LUHMES (cell line): ENCODE measurements around a stretch of chr17.

DNA sequence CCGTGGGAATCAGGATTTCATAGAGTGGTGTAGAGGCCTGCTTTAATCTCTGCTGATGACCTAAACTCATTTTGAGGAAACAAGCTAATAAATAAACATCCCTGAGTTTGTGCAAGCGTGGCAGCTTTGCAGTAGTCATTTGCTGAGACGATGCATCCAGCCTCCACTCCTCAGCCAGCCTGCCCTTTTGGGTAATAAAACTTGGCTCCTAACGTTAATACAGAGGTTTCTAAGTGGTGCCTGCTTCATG is 1.3 kb downstream of the DGKE start:
- PRO-cap = no peak

DNA sequence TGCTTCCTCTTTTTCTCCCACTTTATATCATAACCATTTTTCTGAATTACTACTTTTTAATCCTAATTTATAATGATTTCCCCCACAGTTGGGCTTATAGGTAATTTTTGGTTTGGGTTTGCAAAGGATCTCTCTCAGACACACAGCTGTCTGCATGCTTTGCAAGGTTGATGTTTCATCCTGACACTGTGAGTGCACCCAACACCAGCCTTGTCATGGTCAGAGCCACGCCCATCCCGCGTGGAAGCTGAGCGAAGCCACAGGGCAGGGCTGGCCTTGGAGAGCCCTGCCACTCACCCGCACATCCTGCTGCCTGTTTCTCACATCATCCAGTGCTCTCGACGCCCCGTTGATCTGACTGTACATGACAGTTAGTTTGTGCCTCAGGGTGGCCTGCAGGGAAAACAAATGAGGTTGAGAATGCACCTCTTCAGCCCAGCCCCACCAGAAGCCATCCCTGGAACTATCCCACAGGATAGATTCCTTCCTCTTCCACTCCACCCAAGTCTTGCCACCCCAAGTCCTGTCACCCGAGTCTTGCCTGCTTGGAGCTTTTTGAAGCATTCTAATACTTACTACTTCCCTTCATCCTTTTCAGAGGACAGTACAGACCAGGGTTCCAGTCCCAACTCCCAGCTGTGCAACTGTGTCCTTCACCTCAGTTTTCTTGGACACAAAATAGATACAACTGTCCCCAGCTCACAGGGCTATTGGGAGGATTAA is 5.5 kb downstream of the TRIM25 start:
- PRO-cap = no peak

DNA sequence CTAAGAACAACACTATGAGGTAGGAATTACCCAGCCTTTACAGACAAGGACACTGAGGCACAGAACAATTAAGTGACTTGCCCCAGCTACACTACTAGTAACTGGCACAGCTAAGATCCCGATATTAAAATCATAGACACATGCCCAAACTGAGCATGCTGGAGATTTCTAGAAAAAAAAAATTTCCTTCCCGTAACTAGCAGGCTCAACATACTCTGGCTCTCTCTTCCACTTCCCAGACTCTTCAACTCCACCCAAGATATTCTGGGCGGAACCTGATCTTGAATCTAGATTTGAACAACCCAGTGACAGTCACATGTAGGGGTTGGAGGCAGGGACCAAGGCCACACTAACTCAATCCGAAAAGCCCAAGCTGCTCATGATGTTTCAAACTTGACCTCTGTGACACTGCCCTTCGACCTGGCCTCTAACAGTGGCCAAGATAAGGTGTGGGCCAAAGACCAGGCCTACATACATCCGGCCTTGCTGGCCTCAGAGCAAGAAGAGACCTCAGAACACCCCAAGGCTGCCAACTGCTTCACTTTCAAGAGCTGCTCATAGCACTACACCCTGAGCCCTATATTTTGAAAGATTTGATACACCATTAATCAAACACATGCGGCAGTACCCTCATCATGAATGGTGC is 3.7 kb downstream of the TRIM25 start:
- PRO-cap = no peak

GRCh38 chr17:57045795-57046724 is 39.0 kb upstream of the AKAP1 start:
- PRO-cap = unidirectional peak, plus-strand start at chr17:57046044

DNA sequence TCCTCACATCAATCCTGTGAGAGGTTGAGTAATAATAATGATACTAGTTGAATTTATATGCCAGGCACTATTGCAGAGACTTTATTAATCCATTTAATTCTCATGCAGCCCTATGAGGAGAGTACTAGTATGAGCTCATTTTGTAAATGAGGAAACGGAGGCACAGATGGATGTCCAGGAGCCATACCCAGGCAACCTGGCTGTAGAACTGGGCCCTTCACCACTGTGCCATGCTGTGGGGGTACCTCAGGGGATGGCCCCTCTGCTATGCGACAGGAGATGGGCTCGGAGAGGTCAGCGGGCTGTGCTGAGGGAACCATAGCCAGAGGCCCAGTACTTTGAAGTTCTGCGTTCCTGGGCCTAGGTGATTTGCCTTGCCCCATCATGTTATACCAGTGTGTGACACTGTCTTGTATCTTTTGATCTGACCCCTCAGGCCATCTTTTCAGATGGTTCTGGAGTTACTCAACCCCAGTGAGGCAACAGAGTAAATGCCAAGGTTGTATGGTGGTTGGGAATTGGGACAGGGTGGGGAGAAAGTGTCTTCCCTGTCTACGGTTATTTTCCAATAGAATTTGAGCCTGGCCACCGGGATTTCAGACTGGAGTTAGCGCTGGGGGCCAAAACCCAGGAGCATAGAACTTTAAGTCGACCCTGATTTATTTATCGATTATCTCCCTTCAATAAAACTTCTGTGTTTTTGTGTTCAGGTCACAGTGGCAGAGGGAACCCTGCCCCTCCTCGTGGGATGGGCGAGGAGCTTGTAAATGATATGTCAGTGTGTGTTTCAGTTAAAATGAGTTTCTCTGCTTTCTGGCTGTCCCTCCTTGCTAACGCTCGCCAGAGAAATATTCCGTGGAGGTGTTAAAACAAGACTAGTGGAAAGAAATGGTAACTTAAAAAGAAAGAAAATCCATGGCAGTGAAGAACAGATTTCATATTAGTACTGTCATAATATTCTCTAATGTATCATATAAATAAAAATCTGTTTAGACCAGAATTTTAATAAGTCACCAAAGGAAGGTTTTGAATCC is 8.5 kb downstream of the MSI2 start:
- PRO-cap = no peak

DNA sequence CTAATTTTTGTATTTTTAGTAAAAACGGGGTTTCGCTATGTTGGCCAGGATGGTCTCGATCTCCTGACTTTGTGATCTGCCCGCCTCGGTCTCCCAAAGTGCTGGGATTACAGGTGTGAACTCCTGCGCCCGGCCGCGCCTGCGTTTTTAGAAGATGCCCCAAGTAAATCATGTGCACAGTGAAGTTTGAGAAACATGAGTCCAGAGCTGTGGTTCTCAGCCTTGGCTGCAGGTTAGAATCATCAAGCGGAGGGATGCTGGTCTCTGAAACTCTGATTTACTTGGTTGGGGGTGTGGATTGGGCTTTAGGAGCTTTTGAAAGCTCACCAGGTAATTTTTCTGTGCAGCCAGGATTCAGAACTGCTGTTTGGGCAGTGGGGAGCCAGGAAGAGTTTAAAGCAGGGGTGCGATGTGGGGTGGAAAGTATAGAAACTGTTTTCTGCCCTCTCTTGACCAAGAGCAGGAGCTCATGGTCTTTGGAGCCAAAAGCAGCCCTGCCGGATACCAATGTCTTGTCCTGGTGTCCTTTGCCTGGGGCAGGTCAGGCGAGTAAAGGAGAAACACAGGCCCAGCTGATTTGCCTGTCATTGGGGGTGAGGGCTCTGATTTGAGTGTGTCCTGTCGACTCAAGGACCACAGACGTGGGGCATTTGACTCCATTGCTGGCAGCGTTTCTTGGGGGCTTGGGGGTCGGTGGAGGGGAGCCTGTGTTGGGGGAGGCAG is 58.6 kb downstream of the MSI2 start:
- PRO-cap = no peak

DNA sequence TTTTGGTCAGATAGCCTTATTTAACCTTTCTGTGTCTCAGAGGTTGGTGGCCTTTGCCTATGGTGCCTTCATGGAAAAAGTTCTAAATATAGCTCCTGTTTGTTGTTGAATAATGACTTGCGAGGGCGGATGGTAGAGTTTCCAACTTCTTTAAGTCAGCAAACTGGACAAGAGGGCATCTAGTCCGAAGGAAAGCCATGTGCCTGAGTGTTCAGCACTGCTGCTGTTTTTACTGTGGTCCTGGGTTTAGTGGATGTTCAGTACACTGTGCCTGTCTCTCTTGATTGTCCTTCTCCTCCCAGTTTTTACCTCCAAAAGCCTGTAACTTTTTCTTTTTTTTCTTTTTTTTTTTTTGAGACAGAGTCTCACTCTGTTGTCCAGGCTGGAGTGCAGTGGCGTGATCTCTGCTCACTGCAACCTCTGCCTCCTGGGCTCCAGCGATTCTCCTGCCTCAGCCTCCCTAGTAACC is 73.7 kb downstream of the MSI2 start:
- PRO-cap = no peak

DNA sequence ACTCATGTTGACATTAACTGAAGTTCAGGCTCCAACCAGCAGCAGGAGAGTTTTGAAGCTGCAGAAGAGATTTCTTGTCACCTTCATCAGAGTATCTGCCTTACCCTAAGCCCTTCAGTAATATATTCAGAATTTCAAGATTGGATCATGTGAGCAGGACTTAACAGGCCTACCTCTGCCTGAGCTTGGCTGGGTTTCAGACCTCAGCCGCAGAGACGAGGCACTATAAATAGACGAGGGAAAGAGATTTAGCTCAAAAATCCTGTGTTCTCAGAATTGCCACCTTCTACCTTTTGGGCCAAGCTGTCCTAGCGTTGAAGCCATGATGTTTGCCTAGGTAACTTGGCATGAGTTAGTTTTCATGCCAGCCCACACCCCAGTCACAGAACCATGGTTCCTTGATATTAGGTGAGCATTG is 224.1 kb downstream of the MSI2 start:
- PRO-cap = no peak

GRCh38 chr17:57527403-57528634 is 217.3 kb downstream of the CCDC182 start:
- PRO-cap = no peak

- PRO-cap = no peak
These were observed 192.9 kb downstream of the CCDC182 start for GRCh38 chr17:57551896-57552955.

DNA sequence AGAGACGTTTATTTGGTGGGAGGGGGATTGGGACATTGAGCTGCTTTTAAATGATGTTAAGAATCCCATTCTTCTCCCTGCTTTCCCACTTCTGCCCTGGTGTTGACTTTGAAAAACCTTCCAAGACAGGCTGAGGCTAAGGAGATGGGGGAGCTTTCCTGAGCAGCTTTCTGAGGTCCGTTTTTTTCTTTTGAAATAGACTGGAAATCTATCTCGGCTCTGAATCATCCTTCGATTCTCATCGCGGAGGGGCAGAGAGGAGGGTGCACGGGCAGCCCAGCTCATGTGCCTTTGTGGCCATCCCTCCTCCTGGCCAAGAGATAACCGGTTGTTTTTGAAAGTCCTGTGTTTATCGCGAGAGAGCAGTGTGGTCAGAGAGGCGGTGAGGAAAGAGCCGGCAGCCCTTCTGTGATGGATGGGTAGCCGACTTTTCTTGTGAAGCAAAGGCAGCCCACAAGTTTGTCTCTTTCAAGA is 191.6 kb downstream of the CCDC182 start:
- PRO-cap = no peak

GRCh38 chr17:57579161-57579413 is 166.0 kb downstream of the CCDC182 start:
- PRO-cap = no peak

- PRO-cap = no peak
These were observed 141.6 kb downstream of the CCDC182 start for GRCh38 chr17:57603431-57603966.

DNA sequence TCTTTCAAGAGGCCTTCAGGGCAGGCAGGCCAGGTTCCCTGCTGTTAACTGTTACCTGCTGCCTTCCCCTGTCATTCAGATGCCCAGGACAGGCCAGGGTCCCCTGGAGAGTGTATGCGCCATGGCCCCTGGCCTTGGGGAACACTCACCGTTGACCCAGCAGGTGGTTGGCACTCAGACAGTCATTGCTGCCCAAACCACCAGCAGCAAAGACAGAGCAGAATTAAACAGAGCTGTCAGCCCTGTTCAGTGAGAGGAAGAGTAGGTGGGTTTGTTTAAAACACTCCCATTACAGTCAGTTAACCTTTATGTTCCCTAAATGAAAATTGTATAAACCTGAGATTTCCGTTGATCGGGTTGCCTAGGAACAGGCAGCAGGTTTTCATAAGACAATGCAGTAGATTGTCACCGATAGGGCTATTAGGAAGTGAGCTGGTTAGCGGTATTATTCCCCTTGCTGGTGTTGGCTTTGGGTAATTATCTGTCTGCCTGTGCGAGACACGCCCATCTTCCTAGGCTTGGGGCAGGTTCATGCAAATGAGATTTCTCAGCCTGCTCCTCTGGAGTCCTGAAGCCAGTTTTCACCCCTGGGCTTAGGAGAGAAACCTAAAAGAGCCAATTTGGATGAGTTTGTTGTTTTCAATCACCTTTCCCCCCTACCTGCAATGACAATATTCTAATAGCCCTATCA is 132.5 kb downstream of the CCDC182 start:
- PRO-cap = no peak

GRCh38 chr17:57903010-57903792 is 52.0 kb downstream of the CUEDC1 start:
- PRO-cap = no peak

- PRO-cap = no peak
These were observed 28.4 kb downstream of the CUEDC1 start for GRCh38 chr17:57926760-57927246.

- PRO-cap = no peak
These were observed 19.9 kb downstream of the CUEDC1 start for GRCh38 chr17:57935139-57935884.

DNA sequence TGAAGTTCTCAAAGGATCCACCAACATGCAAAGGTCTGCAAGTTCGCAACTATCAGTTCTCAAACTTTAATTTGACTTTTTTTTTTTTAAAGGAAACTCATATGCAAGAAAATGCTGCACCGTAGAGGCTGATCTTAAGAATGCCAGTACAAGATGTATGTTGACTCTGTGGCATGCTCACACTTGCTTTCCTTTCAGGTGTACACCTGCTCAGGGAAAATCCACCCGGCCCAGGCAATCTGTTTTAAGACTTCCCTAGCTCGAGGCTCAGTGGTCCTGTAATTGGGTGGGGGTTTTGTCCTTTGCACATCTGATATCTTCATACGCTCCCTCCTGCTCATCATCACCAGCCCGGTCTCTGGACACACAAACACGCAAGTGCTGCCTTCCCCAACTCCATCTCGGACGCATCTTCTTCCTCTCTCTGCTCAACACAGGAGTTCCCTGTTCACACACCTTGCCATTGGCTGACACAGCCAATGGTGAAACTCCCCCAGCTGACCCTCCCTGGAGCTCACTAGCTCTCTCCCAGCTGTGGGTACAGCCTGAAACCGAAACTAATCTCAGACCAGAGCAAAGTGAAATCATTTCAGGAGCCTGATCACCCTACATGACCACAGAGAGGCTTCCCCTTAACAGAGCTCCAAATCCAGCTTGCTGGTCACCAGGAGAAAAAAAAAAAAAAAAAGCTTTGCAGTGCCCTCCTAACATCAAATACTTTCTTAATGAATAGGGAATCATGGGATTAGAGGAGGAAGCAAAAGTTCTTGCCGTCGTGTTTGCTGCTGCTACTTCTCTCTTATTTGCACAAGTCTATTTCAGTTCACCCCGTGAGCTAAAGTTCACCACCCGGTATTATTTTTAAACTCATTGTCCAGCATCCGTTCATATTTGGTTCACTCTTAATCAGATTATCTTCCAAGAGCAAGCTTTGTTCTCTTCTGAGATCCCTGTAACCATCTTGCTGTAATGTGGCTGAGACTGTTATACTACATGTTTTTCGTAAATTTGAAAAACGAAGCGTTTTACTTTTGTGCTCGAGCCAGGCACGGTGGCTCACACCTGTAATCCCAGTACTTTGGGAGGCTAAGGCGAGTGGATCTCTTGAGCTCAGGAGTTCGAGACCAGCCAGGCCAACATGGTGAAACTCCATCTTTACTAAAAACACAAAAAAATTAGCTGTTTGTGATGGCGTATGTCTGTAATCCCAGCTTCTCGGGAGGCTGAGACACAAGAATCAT is 8.3 kb downstream of the CUEDC1 start:
- PRO-cap = no peak

DNA sequence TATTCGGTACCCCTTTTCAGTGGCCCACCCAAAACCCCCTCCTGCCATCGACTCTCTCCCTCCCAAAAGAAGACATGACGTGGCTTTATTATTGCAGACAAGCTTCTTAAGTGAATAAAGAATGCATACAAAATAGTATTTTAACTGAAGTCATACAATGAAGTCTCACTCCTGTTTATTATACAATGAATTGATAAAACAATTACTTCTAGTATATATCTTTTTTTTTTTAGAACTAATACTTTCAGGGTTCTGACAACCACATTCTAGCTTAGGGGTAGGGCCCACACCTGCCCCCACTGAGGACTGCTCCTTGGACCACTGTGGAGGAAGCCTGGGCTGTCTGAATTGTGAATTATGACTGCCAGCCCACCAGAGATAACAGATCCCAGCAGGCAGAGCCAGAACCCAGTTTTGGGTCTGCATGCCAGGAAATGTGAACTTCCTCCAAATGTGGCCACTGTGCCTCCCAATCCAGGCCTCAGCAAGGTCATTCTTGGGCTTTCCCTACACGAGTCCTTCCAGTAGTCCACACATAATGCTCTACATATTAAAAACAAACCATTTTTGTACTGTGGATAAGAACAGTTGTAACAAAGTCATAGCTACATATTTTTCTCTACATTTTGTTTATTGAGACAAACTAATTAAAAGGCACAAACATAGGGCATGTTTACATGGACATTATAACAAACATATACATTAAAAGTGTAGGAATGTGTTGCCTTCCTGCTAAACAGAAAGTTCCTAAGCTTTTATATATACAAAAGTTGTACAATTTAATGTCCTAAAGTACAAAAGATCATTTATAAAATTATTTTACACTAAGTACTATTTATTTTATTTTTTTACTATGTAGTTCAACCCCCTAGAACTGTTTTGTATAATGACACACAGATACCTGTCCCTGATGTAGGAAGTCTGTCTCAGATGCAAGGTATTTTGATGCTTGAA is 15.8 kb downstream of the VEZF1 start:
- PRO-cap = no peak

DNA sequence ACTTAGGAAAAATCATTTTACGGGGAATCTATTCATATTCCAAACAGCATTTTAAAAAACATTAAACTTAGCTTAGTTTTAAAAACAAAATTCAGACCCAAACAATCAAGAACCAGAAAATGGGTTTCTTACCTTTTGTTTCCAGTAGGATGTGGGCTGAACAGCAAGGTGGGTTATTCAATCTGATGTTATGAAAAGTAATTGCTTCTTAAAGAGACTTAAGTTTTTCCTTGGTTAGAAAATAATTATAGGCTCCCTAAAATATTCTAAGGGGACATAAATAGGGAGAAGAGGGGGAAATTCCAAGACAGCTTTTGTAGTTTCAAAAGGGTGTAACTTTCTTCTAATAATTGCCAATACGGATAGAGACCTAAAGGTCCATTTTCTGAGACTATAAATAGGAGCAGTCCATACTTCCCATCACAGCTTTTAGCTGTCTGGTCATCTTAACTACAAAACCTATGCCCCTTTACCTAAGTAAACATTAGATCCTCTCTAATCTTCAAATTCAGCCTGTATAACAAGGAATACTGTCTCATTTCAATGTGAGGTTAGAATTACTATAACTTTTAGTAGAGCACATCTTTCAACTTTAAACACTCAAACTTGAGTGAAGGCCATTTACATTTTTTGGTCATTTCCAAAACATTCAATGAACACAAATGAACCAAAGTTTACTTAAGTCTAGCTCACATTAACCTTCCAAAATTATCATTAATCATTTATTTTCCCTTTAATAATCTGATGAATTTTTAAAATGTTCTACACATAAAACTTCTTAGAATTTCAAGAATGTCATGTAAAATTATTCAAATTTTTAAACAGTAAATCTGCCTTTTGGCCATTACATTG is 5.5 kb downstream of the SRSF1 start:
- PRO-cap = no peak